ENCODE measurements around the gene GOLGA8K.

DNA sequence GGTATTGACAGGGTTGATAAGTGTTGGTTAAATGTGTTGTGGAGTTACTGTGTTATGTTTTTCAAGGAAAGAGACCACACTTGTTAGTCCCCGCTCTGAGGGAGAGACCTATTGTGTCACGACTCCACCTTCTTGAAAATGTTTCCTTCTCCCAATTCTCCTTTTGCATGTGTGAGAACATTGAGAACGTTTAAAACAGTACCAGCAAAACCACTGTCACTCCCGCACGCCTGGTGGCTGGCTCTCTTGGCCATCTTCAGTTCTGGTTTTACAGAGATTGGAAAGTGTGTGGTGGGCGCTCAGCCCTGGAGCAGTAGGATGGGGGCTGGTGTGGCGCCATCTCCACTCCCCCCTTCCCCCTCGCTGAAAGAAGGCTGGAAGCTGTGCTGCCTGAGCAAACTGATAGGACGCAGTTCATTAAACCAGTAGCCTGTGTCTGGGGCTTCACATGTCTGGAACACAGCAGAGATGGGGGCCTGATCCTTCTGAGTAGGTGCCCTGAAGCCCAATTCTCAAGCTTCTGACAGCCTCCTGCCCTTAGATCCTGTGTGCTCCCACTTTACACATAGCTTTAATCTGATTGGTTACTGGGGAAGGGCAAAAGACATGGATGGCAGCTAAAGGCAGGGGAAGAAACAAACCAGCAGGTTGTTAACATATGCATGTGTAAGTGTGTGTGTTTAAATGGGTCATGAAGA lies 5.7 kb downstream of the KLF13 start:
- RRBS, result no CpG with 5 or more reads among the region's 9 CpGs

DNA sequence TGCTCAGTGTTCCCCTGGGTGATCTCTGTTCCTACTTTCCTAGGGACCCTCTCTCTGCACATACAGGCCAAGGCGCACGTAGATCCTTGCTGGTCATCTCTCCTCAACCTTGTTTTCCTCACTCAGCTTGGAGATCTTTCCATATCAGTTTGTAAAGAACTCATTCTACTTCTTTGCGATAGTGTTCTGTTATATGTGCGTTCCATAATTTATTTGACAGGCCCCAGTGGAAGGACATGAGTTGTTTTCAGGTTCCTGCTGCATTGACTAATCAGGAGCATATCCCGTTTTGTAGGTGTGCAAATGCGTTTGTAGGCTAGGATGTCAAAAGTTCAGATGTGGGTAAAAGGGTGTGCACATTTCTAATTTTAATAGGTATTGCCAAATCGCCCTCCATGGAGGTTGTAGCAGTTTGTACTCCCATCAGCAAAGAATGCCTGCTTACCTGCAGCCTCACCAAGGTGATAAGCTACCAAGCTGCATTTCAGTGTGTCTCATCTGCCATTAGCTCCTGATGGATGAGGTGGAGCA lies 36.1 kb downstream of the KLF13 start:
- RRBS, result no CpG with 5 or more reads among the region's 7 CpGs

GRCh38 chr15:31373049-31373689 lies 46.5 kb downstream of the KLF13 start:
- RRBS, result no CpG with 5 or more reads among the region's 21 CpGs

DNA sequence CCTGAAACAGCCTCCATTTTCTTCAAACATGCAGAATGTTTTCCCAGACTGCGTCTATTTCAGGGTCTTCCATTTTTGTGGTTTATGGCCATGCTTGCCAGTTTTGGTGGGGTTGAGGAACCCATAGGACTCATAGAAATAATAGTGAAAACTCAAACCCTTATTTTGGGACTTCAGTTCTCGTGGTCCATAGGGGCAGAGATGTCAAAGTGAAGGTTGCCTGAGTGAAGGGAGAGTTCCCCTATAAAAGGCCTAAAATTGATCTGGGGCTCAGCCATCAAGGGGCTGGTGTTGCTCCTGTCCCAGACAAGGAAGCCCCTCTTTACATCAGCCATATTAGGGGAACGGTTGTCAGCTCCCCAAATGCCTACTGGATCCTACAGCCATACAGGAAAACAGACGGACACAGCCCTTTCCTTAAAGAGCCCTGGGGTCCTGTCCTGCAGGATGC lies 48.7 kb downstream of the KLF13 start:
- RRBS, result no CpG with 5 or more reads among the region's 4 CpGs

- RRBS, result no CpG with 5 or more reads among the region's 20 CpGs
Observed at GRCh38 chr15:31435896-31436917, 109.6 kb downstream of the KLF13 start.

GRCh38 chr15:32029390-32029688 lies 976 bp upstream of the CHRNA7 start:
- RRBS, result no CpG with 5 or more reads among the region's 14 CpGs

GRCh38 chr15:32403200-32403499 lies at the start of gene GOLGA8K:
TSS of gene GOLGA8K (minus strand) at chr15:32403292.
- RRBS, result no CpG with 5 or more reads among the region's 6 CpGs

DNA sequence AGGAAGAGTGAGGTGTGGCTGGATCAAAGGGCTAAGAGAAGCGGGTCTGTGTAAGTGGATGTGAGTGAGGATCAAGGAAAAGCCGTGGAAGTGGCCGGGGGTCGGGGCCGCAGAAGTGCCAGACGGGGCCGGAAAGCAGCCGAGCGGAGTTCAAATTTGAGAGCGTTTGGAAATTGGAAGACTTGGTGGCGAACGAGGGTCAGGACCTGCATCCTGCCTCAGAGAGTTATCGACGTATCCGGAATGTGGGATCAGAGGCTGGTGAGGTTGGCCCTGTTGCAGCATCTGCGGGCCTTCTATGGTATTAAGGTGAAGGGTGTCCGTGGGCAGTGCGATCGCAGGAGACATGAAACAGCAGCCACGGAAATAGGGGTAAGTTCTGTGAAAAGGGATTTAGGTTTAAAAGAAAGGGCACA lies 673 bp downstream of the ARHGAP11A start:
- RRBS, result 0% methylated on average over 3 of the region's 20 CpGs

DNA sequence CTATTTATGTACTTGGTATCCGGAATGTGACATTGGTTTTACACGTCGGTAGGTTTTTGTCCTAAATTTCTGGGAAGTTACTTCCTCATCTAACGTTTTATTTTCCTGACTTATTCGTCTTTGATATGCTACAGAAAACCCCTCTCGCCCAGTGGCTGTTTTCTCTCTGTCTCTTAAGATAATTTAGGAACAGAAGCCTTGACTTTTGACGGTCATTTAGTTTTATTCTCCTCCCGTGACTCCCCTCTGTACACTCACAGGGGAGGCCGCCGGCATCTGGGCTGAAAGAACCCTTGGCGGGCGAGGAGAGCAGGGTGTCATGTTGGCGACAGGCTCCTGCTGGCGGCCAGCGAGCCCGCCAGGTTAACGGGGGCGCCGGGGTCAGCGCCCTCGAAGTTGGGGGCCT lies 738 bp upstream of the GREM1 start:
- RRBS, result 4% methylated on average over 6 of the region's 21 CpGs

- RRBS, result under 1% methylated on average over 19 of the region's 76 CpGs
Observed at GRCh38 chr15:32718376-32719120, 744 bp downstream of the GREM1 start.

DNA sequence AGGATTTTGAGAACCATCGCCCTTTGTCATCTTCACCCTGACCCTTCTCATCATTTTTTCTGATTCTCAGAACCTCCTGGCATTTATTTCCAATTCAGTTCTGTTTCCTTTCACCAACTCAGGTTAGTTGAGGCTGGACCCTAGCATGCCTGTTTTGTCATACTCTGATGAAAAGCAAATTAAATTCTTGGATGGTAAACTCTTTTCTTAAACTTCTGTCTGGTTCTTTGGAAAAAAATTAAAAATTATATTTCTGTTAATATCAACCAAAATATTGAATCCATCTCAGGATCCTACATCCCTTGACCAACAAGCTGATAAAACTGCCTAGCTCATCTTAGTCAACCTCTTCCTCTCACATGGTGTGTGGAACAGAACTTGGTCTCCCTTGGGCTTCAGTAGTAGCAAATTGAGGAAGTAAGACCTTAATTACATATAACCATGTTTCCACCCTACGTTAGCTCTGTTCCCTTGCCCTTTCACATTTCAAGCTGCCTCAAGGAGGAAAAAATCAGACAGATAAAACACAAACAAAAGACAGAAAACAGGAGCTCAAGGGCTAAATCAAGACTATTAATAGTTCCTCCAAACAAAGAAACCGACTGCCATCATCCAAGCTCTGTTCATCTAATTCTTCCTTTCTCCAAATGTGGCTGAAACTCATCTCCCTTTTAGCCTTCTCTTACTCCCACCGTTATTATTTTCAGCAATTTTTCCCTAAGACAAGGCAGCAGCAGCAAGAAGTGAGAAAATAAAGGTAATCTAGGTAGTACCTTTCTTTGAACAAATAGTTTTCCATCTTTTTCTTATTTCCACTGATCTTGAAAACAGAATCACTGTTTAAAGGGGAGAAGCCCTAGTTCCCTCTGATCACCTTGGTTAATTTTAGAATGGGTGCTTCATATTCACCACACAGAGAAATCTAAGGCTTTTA lies 116.4 kb downstream of the GREM1 start:
- RRBS, result no CpG with 5 or more reads among the region's 4 CpGs

GRCh38 chr15:33152771-33153823 lies 41.4 kb downstream of the FMN1 start:
- RRBS, result 95% methylated on average over 6 of the region's 26 CpGs

- RRBS, result no CpG with 5 or more reads among the region's 6 CpGs
Observed at GRCh38 chr15:33201814-33202439, 7.4 kb upstream of the FMN1 start.

GRCh38 chr15:33490939-33491343 lies 180.2 kb downstream of the RYR3 start:
- RRBS, result no CpG with 5 or more reads among the region's 4 CpGs

DNA sequence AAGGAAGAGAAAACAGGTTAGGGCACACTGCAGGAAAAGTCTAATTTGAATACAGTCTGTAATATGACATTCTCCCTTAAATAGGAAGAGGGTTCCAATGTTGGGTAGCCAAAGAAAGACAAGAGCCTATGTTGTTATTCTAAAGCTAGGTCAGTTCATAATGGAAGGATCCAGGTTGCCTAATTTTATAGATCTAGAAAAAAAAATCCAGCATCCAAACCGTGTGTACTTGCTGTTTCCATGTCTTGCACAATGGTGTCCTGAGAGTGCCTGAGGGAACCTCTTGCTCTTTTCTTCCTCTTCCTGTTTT lies 224.2 kb downstream of the RYR3 start:
- RRBS, result no CpG with 5 or more reads among the region's 1 CpG

- RRBS, result no CpG with 5 or more reads among the region's 4 CpGs
Observed at GRCh38 chr15:33867437-33867967, 100.8 kb upstream of the CHRM5 start.

- RRBS, result 19% methylated on average over 4 of the region's 16 CpGs
Observed at GRCh38 chr15:34225147-34225849, 482 bp downstream of the EMC4 start.

DNA sequence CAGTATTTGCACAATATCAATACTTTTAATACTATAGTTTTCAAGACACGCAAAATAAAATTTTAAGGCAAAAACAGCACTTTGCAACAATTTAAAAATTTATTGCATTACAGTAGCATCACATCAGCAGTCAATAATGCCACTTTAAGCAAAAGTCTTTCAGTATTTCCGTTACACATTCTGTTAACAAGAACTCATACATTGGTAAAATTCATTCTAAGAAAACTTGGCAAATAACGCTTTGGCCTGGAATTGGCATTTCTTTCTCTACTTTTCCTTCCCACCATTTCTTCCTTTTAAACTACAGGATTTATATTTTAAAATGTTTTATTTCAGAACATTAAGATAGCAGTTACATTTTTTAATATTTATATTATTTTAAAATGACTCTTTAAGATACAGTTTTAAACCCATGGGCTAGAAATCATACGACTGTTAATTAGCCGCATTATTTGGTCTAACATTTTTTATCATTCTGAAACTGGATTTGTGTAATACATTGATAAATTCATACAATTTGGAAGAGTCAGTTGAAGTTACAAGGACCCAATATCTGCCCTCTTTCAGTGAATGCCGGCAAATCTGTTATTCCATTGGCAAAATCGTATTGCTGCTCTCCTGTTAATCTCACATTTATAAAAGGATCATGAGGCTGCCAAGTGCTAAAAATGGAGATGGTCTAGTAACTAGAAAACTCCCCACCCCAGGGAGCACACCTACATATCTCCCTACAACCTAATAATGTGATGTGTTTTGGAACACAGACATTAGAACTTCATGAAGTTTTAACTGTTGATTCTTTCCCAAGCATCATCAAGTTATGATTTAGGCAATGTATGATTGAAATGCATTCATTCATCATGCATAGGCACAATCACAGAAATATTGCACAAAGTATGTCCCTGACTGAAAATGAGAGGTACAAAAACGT lies 12.3 kb upstream of the LPCAT4 start:
- RRBS, result no CpG with 5 or more reads among the region's 8 CpGs

DNA sequence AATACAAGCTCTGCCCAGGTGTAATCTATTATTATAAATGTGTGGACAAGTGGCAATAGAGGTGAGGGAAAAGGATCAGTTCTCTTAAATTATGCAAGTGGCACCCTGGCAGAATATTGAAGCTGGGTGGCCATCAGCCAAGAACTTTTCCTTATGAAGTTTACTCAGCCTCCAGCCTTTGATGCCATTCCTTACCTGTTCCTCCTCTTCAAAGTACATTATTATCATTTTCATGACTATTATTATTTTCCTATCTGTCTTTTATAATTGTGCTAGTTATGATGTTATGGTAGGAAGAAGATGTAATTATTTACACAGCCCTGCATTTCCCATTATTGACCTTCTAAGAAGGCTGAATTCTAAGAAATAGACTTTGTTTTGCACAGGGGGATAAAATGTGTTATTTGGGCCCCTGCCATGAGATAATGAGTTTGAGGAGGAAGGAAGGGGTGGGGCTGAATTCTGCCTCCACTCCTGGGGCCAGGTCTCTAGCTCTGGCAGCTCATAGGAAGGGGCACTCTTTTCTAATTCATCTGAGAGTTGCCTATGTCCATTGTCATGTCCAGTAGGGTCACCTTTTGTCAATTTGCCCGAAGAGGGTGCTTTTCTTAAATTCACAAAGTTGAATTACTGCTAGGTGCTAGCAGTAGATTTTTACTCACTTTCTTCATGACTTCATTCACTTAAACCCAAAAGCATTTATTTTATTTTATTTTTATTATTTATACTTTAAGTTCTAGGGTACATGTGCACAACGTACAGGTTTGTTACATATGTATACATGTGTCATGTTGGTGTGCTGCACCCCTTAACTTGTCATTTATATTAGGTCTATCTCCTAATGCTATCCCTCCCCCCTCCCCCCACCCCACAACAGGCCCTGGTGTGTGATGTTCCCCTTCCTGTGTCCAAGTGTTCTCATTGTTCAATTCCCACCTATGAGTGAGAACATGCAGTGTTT lies 69.3 kb upstream of the GOLGA8B start:
- RRBS, result no CpG with 5 or more reads among the region's 2 CpGs

DNA sequence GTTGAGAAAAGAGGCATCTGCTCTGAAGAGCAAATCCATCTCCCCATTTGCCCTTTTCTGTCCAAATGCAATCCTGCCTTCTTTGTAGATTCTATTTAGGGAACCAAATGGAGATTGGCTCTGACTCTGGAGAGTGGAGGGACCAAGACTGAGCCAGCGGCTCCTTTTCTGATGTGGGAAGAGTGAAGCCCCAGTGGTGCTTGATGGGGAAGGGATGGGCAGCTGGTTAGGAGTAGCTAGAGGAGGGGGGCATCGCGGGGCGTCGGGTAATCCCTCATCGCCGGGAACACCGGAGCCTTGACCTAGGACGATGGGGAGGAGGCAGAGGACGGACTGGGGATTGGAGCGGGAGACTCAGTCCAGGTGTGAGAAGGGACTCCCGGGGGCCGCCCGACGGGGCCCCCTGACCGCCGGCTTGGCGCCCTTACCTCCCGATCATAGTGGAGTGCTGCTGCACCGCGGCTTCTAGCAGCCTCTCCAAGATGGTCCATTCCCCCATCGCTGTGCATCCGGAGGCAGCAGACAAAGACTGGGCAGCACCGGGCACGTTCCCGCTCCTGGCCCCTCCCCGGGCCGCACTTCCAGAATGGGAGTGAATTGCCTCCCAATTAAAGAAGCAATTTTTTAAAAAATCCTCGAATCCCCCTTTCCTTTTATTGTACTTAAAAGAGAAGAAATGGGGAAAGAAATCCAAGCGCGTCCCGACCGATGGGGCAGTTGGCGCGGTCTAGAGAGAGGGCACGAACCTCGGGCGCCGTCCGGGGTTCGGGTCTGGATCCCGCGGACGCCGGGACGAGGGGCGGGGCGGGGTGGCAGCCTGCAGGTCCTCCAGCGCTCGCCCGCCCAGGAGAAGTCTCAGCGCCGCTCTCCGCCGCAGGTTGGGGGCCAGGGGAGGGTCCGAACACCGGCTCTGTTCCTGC lies 548 bp downstream of the GJD2 start:
- RRBS, result 6% methylated on average over 9 of the region's 57 CpGs